CD14-positive monocyte (primary cell): ENCODE results near the genes SLC25A12 and RAPGEF4.

GRCh38 chr2:171210749-171211387, 50.2 kb upstream of the TLK1 start:
- CAGE, long polyA plus RNA, result no peak

DNA sequence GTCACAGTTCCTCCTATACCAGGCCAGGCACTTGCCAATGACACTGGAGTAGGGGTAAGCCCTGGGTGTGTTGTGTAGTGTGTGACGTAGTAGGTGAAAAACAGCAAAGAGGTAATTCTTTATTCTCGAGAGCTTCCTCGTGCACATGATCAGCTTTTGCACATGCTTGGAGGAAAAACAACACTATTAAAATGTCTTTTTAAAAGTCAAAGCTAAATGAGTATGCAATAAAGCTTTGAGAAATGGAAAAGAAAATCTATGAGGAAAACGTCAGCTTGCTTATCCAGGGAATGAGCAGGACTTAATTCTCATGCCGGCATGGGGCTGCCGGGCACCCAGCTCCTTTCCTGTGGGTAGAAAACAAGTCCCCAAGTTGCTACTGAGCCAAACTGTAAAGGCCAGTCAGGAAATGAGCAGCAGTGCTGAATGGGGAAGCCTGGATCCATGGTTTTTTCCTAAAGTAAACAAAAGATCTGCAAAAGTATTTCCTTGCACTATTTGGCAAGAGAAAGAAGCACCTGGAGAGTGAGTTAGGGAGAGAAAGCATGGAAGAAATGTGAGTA, 117.8 kb downstream of the METTL8 start:
- CAGE, long polyA plus RNA, result no peak

GRCh38 chr2:171837840-171838184, 56.2 kb downstream of the SLC25A12 start:
- CAGE, long polyA plus RNA, result no peak

DNA sequence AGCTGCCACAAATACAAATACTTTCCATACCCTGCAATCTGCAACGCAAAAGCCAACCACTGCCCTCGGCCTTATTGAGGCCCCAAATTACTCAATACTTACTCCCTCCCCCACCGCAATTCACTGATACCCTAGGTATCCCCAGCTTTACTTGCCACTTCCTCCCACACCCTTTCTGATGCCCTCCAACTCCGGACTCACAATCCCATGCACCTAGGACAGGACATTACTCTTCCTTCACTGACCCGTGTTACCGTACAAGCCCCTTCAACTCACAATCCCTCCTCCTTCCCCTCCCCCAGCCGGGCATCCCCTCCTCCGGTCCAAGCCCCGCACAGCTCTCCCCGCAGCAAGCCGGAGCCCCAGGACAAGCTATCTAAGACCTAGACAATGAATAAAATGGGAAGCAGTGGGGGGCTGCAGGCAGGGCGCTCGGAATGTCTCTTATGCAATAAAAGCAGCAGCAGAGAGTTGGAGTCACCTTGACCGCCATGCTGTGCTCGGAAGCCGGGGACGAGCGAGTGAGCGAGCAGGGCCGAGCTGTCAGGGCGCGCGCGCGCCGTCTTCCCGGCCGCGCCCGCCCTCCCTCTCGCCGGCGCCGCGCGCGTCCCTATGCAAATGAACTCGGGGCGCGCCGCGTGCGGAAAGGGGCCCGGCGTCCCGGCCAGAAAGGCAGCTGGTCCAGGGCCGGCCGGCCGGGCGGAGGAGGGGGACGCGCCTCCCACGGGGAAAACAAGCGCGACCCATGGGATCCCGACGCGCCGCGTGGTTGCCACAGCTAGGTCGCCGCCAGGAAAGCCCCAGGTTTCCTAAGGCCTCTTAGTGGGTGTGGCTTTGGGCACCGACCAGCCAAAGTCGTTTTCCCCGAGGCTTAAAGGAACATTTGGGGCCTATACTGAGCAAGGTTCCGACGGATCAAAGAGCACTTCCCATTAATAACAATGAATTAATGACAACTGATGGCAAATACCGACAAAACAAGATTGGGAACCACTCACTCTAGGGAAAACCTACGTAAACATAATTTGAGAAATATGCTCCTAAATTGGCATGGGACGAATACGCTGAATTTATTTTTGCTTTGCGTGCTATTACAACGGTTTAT, at the start of gene SLC25A12:
SLC25A12 (minus strand) TSS at position 523 of the 1,105 bp plus-strand sequence.
- CAGE, long polyA plus RNA, result start-site peak on the minus strand centred at position 508 of the sequence, 16 bp wide, 44 and 38 reads in 2 replicates

GRCh38 chr2:172090096-172091268, 5.2 kb downstream of the DLX1 start:
- CAGE, long polyA plus RNA, result no peak

- CAGE, long polyA plus RNA, result no peak
Observed at GRCh38 chr2:172094136-172095201, 8.2 kb downstream of the DLX2 start.

DNA sequence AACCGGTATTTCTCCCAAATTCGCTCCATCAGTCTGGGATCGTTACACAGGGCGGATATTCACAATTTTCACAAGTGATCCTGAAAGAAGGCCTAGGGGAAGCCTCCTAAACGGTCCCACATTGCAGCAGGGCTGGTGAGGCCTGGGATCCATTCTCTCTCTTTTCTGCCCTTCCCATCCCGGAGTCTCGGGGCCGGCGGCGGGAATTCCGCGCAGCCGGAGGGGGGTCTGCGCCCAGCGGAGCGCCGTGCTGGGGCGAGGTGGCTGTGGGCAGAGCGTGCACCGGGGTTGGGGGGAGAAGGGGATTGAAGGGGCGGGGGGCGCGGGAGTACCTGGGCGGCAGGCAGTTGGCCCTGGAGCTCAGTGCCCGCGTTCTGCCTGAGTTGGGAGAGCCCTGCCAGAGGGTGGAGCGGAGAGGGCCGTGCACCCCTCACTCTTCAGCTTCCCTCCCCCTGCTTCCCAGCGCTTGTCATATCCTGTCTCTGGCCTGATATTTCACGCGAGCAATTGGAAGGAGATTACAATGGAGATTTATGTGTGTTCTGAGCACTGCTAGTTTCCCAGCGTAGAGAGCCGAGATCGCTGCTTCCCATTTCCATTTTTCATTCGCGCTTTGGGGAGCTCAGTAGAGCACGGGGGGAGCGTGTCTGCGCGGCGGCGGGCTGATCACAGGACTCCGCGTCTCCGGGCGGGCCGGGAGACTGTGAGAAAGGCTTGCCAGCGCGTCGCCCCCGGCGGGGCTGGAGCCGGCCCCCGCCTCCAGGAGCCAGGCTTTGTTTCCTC, 6.2 kb downstream of the DLX2 start:
- CAGE, long polyA plus RNA, result no peak

DNA sequence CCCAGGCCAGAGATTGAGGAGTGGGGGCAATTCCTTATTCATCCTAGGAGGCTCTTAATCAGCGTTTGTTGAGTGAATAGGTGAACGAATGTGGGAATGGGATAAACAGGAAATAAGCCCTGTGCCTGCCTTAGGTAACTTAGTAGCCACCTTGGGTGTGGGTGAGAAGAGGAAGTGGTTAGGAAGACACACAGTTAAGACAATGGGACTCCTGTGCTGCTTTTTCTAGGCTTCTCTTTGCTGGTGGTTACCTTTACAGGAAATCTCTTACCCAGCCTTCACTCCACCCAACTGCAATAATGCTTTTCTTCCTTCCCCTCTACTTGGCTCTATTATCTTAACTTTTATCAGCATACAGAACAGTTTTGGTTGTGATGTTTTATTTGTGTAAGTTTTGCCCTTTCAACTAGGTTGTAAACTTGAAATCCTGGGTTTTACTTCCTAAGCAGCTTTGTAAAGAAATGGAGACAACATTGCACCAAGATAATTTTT, 35.8 kb downstream of the ITGA6 start:
- CAGE, long polyA plus RNA, result no peak

GRCh38 chr2:172735145-172736235, at the start of gene RAPGEF4:
Gene RAPGEF4, plus strand, starts transcription at chr2:172735845.
- CAGE, long polyA plus RNA, result no peak

GRCh38 chr2:172821165-172821943, 85.7 kb downstream of the RAPGEF4 start:
- CAGE, long polyA plus RNA, result no peak

DNA sequence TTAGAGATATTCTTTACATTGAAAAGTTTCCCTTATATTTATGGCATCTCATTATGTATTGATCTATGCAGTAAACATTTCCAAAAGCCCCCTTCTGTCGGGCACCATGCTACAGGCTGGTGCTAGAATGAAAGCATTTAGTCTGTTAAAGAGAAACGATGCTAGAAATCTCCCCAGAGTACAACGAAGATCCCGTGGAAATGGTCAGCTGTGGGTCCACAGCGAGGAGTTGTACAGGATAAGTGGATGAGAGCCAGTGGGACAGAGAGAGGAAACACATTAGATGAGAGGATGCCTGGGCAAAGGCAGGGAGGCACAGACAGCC, 157.3 kb downstream of the RAPGEF4 start:
- CAGE, long polyA plus RNA, result no peak

- CAGE, long polyA plus RNA, result no peak
Observed at GRCh38 chr2:172966973-172967602, 108.6 kb upstream of the MAP3K20 start.

DNA sequence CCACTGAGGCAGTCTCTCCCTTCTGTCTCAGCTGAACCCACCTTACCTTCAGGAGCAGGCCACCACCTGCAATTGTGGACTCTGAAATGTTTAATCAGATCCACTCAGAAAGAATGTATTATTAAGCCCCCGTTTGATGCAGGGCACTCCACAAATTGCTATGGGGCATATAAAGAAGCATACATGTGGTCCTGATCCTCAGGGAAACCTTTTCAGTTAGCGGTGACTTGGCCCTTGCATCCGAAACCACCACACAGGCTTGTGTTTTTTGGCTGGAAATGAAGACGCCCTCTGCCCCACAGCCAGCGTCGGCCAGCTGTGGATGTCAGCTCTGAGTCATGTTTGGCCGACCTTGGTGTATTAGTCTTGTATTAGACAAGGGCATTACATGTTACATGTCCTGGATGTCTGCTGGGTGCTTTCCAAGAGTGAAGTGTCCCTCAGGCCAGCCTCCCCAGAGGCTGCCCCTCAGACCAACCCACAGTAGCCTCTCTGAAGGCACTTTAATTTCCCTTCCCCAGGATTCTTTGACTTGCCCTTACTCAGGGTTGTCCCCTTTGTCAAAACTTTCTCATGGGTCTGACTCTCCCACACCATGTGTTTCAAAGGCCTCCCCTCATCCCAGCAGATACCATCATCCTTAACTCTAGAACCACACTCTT, 107.5 kb upstream of the MAP3K20 start:
- CAGE, long polyA plus RNA, result no peak

DNA sequence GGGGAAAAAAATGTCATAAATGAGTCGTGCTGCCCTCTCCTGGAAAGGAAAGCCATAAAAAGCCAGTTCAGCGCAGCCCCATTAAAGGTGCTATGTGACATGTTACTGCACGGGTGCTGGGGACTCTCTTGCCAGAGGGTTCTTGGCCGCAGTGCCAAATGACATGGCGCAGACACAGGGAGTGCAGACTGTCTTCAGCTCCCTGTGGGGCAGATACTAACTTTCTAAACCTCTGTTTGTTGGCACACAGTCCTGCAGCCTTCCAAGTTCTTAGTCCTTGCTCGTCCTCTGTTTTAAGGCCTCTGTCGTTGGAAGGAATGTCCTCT, 53.6 kb upstream of the MAP3K20 start:
- CAGE, long polyA plus RNA, result no peak

GRCh38 chr2:173027746-173028163, 47.9 kb upstream of the MAP3K20 start:
- CAGE, long polyA plus RNA, result no peak

- CAGE, long polyA plus RNA, result no peak
Observed at GRCh38 chr2:173028623-173029046, 47.0 kb upstream of the MAP3K20 start.

- CAGE, long polyA plus RNA, result no peak
Observed at GRCh38 chr2:173101656-173102161, 26.1 kb downstream of the MAP3K20 start.

DNA sequence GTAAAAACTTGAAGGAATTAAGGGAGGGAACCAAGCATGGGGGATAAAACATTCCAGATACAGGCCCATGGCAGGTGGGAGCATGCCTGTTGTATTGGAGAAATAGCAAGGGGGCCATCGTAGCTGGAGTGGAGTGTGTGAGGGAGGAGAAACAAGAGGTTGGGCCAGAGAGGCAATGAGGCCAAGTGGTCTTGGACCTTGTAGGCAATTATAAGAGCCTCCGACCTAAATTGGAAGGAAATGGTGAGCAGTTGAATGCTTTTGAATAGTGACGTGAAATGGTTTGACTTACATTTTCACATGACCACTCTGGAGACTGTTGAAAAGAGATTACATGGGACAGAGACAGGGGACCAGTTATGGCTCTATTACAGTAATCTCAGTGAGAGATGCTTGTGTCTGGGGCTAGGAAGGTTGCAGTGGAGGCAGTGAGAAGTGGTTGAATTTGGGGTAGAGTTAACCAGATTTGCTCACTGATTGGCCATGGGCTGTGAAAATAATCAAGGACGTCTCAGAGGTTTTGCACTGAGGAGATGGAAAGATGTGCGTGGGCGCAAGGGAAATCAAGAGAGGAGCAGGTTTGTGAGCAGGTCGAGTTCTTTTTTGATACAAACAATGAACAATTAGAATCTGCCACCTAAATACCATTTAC, 29.3 kb downstream of the MAP3K20 start:
- CAGE, long polyA plus RNA, result no peak

DNA sequence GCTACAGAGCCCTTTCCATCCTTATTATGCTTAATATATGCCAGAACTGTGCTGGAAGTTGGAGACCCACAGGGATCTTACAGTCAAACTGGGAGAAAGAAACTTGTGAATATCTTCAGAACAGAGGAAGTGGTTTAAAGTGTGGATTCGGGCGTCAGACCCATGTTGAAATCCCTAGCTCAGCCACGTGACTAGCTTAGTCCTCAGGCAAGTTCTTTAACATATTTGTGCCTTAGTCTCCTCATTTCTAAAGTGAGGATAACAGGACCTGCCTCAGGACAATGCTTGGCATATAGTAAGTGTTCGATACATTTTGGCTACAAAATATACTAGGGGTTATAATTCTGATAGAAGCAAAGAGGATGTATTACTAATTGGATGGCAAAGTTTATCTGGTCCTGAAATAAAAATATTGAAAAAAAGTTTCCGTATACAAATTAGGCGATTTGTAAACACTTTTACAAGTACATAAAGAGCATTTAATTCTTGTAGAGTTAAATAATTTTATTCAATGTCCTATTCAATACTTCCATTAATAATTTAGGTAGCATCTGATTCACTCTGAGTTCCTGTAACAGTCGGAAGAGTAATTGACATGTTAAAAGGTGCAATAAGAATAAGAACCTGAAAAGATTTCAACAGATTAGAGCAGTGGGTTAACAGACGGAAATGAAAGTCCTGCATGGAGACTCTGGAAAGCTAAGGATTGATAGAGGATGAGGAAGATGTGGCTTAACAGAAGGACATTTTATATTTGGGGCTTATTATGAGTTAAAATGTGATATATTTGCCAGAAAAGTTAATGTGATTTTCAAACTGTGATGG, 59.3 kb downstream of the MAP3K20 start:
- CAGE, long polyA plus RNA, result no peak

GRCh38 chr2:173184159-173184826, 108.6 kb downstream of the MAP3K20 start:
- CAGE, long polyA plus RNA, result no peak